AG04450 (cell line): ENCODE data around the genes MCM6 and CXCR4.

GRCh38 chr2:135762347-135762985 is 20.8 kb downstream of the UBXN4 start:
- CAGE, long polyA plus RNA: no peak
- RRBS: no CpG with 5 or more reads among the region's 4 CpGs

DNA sequence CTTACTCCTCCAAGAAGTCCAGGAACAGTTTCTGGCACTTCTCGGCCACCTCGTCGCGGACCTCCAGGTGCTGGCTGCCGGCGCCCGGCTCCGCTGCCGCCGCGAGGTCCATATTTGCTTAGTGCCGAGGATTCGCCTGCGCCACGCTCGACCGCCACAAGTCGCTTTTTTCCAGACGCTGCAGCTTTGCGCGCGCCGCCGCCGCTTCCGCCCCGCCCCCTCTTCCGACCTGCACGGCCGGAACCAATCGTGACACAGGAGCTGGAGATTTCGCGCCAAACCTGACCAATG is at the start of gene MCM6:
Gene MCM6 (minus strand): TSS at position 190 of the 291 bp plus-strand sequence.
- CAGE, long polyA plus RNA: start-site peak on the minus strand centred at position 160 of the sequence, 69 bp wide, 594 and 449 reads in 2 replicates
- RRBS: 1% methylated on average over 4 of the region's 33 CpGs

- CAGE, long polyA plus RNA: no peak
- RRBS: no CpG with 5 or more reads among the region's 3 CpGs
Observed at GRCh38 chr2:136000368-136000959, 15.0 kb upstream of the DARS1 start.

DNA sequence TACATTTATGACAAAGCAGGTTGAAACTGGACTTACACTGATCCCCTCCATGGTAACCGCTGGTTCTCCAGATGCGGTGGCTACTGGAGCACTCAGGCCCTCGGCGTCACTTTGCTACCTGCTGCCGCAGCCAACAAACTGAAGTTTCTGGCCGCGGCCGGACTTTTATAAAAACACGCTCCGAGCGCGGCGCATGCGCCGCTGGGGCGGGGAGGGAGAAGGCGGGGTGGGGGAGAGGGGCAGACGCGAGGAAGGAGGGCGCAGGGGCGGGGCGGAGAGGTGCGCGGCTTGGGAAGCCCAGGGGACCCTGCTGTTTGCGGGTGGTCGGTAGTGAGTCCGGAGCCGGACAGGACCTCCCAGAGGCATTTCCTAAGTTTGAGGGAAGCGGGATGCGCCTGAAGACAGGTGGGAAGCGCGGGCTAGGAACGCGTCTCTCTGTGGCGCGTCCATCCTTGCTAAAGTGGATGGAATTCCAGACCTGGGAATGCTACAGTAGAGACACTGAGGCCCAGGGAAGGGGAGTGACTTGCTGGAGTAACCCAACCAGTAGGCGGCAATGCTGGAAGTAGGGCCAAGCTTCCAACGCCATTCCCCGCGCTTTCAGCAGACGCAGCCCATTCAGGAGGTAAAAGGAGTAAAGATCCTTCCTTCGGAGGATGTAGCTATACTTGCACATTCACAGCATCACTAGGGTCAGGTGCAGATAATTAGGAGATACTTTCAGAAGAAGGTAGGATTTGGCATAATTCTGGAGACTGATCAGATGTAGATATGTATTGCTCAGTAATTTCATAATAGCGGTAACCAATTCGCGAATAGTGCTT is at the start of gene CXCR4:
Gene CXCR4 (minus strand): TSS at position 140 of the 824 bp plus-strand sequence.
- CAGE, long polyA plus RNA: no peak
- RRBS: no CpG with 5 or more reads among the region's 45 CpGs

DNA sequence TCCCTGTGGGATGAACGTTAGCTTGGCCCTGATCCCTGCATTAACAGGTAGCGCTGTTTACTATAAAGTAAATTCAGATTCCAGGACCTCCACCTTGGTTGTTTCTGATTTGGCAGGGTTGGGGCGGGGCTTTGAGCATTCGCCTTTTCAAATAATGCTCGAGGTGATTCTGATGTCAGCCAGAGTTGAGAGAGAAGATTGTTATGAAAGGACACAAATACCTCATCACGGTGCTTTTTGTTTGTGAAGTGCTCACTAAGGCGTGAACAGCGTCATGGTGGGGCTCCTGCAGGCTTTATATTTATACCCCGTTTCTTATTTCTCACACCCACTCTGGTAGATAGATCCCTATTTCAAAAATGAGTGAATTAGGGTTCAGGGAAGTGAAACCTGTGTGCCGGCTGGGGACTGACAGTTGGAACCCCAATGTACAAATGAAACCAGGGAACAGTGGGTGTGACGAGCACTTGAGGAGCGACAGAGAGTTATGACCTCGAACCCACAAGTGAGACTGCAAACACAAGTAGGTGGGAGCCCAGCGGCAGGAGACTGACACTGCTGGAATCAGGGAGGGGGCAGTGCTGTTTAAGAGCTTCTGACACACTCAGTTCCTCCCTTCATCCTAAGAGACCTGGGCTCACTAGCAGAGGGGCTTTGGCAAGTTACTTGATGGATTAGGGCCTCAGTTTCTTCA is 14.2 kb upstream of the CXCR4 start:
- CAGE, long polyA plus RNA: no peak
- RRBS: no CpG with 5 or more reads among the region's 14 CpGs

DNA sequence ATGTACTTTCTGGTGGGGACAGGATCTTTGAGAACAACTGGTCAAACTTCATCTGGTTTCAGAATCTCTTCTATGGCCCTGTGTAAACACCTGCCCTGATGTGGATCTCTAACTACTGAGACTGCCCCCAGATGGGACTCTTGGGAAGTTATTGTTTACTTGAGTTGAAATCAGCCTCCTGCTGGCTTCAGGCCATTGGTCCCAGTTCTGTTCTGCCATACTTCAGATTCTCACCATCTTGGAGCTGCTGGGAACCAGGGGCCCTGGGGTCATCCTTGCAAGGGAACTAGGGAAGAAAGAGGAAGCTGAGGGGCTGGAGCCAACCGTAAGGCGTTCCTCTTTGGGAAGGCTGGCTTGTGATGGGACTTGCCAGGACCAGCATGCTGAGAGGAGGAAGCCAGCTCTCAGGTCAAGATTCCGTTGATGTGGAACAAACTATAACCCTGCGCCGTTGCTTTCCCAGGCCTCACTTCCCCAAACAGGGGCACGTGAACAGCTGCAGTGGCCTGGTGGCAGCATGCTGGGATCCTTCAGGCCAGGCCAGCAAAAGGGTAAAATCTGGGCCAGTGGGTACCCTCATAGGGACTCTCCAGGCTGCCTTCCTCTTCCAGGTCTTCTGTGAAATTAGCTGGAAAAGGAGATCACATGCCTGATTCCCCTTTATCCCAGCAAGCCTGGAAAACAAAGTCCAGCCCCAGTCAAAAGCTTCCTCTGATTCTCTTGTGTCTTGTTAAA is 135.6 kb upstream of the CXCR4 start:
- CAGE, long polyA plus RNA: no peak
- RRBS: no CpG with 5 or more reads among the region's 6 CpGs

DNA sequence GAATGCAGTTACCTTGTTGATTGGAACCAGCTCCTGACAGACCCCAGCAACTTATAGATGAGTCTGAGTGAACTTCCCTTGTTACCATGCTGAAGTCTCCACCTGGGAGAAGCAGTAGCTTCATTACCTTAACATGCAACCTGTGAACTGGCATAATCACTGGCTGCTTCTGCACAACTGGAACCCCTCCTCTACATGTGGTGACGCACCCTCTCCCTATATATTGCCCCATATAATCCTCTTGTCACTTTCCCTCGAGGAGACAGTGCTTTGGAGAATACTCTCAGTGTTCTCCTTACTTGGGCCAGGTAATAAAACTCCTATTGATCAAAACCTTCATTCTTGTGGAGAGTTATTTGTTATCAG is 226.2 kb upstream of the SPOPL start:
- CAGE, long polyA plus RNA: no peak
- RRBS: no CpG with 5 or more reads among the region's 2 CpGs

- CAGE, long polyA plus RNA: no peak
- RRBS: no CpG with 5 or more reads among the region's 1 CpG
Observed at GRCh38 chr2:138395853-138396225, 105.7 kb upstream of the SPOPL start.

- CAGE, long polyA plus RNA: no peak
Observed at GRCh38 chr2:138421810-138422209, 79.8 kb upstream of the SPOPL start.

- CAGE, long polyA plus RNA: no peak
- RRBS: no CpG with 5 or more reads among the region's 1 CpG
Observed at GRCh38 chr2:138569332-138569969, 67.9 kb downstream of the SPOPL start.

DNA sequence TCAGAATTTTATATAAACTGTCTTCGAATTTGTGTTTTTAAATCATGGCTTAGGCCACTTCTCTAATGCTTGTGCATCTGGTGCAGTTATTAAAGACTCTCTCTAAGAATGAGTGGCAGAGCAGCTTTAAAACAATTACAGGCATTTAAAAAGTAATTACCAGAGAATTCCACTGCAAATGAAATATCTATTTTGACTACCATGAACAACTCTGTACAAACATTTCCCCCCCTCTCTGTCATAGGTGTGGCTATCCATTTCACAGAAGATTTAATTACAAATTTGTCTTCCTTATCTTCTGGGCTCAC is 1036.5 kb upstream of the NXPH2 start:
- CAGE, long polyA plus RNA: no peak
- RRBS: no CpG with 5 or more reads among the region's 1 CpG

- CAGE, long polyA plus RNA: no peak
- RRBS: no CpG with 5 or more reads among the region's 1 CpG
Observed at GRCh38 chr2:140661304-140661716, 1469.5 kb downstream of the LRP1B start.

DNA sequence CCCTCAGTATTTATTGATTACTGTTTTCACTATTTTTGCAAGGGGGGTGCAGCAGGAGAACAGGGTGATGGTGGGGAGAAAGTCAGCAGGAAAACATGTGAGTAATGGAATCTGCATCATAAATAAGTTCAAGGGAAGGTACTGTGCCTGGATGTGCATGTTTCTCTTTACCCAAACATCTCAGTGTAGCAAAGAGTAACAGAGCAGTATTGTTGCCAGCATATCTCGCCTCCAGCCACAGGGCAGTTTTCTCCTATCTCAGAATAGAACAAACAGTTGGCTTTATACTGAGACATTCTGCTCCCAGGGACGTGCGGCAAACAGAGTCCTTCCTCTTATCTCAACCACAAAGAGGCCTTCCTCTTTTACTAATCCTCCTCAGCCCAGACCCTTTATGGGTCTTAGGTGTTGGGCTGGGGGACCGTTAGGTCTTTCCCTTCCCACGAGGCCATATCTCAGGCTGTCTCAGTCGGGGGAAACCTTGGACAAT is 182.2 kb upstream of the KYNU start:
- CAGE, long polyA plus RNA: no peak
- RRBS: no CpG with 5 or more reads among the region's 6 CpGs

- CAGE, long polyA plus RNA: no peak
- RRBS: no CpG with 5 or more reads among the region's 5 CpGs
Observed at GRCh38 chr2:142873740-142874995, 3.3 kb upstream of the KYNU start.

DNA sequence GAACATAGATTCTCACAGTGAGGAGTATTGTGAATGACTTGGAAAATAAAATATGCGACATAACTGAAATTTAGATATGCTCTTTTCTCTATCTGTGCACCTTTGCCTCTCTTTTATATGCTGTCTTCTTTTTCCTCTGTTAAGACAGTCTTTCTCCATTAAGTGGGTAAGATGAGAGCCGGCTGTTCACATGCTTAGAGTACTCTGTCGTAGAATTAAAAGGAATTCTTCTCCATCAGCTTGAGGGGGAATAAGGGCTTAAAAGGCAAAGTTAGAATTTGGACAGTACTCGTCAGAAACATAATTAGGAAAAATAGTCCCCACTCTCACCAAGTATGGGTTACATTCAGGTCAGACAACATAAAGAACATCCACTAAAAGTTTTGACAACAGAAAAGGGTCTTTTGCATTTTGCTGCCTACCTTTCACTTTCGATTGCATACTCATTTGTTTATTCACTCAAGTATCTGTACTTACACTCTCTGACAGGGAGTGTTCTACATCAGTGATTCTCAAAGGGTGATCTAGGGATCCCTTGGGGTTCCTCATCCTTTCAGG is 47.9 kb downstream of the ARHGAP15 start:
- CAGE, long polyA plus RNA: no peak
- RRBS: no CpG with 5 or more reads among the region's 5 CpGs

DNA sequence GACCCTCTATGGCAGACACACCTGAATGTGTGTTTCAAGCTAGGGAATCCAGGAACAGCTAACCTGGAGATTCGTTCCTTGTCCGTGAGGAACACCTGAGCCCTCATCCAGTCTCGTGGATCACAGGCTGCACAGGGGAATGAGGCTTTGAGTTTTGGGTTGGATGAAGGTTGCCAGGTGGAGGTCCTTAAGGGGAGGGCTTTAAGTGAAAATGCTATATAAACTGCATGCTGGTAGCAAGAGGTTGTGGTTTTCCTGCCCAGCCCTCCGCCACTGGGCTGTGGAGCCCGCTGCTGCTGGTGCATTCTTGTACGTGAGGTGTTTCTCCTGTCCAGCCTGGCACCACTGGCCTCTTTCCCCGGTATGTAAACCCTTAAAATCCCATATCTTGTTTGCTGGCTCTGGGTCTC is 117.8 kb downstream of the ARHGAP15 start:
- CAGE, long polyA plus RNA: no peak
- RRBS: no CpG with 5 or more reads among the region's 7 CpGs

DNA sequence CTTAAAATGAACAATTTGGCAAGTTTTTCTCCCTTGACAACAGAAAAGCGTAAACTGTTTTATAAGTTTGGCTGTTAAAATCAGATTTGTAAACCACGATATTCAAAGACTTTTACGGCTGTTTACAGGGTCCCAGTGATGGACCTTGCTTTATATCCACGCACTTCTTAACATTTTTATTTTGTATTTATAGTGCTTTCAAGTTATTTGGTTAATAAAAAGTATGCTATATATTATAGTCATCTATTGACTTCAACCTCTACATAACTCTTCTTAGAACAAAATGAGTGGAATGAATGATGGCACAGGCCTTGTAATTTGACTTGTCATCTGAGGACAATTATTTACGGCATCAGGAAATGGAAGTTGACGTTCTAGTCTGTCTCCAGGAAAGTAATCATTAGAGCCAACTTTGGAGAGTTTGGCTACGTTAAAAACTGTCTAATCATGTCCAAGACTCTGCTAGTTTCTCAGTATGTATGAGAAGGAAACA is 353.4 kb downstream of the ARHGAP15 start:
- CAGE, long polyA plus RNA: no peak
- RRBS: no CpG with 5 or more reads among the region's 7 CpGs

GRCh38 chr2:143524722-143525359 is 395.6 kb downstream of the ARHGAP15 start:
- CAGE, long polyA plus RNA: no peak
- RRBS: no CpG with 5 or more reads among the region's 6 CpGs

GRCh38 chr2:143607441-143608420 is 478.5 kb downstream of the ARHGAP15 start:
- CAGE, long polyA plus RNA: no peak
- RRBS: no CpG with 5 or more reads among the region's 8 CpGs

DNA sequence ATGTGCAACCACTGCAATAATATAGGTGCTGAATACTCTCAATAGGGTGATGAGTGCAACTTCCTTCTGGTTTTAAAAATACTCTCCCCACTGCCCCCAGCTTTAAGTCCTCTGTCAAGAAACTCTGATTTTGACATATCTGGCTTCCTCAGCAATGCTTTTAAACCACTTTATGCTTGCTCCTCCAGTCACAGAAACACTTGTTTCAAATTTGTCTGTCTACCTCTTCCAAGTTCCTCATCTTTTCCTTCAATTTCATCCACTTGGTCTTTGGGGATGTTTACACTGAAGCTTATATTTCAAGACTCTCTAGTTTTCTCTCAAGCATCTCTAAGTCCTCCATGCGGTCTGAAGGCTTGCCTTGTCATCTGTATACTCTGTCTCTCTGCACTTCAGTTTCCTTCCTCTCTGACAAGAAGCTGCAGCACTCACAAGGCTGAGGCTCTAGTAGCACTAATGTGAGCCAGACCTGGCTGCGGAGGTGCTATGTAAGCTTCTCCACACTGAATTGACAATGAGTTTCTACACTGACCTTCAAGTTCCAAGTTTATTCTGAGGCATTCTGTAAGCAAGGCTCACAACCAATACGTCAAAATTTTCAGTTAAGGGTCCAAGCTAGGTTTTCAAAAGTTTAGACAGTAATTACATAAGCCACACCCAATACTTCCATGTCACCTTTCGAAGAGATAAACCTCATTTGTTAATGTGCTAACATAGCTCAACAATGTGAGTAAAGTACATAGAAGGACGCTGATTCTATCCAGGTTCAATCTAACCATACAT is 234.5 kb downstream of the GTDC1 start:
- CAGE, long polyA plus RNA: no peak
- RRBS: no CpG with 5 or more reads among the region's 5 CpGs